ENCODE measurements around a stretch of chr4.

DNA sequence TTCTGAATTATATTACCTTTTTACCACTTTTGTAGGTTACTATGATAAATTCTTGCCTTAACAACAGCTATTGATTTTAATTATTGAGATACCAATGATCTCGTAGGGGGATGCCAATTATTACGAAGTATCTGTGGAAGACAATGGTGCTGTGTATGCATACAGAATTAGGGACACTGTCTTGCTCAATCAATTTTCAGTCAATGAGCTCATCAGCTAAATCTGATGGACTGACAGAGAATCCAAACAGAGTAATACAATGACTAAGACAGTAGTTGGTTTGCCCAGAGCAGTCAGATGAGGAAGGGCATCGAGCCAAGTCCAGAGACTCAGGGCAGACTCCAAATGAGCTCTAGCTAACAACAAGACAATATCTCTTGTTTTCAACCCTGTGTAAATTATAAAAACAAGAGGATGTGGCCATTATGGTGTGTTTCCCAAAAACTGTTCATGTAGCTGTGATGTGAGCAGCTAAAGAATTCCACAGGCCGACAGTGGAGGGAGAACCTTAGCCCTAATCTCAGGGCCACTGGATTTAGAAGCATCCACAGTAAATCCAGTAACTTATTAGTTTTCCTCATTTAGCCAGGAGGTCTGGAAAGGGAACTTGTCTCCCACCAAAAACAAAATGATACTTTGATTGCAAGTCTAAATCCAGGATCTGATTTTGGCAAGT lies 14.6 kb upstream of the GSX2 start:
- RAMPAGE, long total RNA: no peak
- RRBS: no CpG with 5 or more reads among the region's 4 CpGs

DNA sequence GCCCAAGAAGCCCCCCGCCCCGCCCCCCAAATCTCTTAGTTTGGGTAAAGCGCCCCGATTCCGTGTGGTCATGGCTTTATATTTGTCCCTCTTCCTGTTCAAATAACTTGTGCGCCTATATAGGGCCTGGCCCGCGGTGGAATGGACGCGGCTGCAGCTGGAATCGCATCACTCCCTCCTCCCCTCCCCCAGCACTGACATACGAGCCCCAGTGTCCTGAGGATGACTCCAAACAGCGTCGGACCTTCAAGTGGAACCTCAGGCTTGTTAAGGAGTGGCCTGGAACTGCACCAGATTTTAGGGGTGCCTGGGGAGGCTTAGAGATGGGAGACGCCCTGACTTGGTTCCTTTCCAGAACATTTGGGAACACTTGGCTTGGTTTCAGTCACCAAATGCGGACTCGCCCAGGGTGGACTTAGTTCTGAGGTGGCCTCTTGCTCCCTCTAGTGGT lies 11.5 kb upstream of the PDGFRA start:
- RAMPAGE, long total RNA: no peak
- RRBS: no CpG with 5 or more reads among the region's 17 CpGs

GRCh38 chr4:54296462-54297093 lies 67.5 kb downstream of the PDGFRA start:
- RAMPAGE, long total RNA: no peak
- RRBS: no CpG with 5 or more reads among the region's 8 CpGs

- RAMPAGE, long total RNA: no peak
- RRBS: no CpG with 5 or more reads among the region's 16 CpGs
Observed at GRCh38 chr4:54632917-54633425, 24.8 kb upstream of the KIT start.

DNA sequence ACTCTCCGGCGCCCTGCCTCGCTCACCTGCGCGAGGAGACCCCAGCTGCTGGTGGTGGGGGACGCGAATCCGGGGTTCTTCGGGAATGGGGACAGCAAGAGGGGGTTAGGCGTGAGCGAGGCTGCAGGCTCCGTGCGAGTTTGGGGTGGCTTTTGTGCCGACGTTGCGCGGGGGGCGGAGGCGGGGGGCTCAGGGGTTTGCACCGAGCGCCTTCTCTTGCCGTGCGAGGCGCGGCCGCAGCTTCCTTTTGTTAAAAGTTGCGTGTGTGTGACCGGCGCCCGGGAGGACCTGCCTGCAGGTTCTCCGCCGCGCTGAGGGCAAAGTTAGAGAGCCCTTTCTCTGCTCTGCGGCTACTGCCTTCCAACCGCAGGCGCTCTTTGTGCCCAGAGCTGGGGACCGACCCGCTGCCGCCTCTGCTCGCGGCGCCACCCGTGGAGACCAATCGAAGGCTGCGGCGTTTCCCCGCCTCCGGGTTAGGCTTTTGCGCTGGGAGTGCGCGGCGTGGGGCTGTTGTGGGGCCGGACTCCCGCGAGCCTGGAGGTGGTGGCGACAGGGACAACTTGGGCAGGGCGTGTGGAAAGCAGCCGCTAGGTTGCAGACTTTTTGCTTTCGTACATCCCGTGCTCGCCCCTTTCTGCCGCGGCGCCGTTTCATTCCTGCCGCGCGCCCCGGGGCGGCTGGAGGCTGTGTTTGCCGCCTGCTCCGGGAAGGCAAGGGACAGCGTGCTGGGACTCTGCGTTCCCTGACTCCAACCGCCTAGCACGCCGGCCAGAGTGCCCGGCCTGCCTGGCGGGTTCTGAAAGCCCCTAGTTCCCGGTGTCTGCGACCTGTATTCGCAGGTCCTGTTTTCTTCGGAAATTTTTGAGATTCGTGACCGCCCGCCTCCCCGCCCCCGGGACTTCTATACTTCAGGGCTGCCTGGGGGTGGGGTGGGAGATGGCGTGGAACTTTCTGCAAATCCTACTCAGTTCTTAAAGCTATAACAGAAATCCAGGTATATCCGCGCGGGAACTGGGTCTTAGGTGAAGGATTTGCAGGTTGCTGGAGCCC lies 804 bp downstream of the KIT start:
- RAMPAGE, long total RNA: no peak
- RRBS: under 1% methylated on average over 28 of the region's 92 CpGs

GRCh38 chr4:54941125-54941487 lies 184.3 kb downstream of the KDR start:
- RAMPAGE, long total RNA: no peak
- RRBS: no CpG with 5 or more reads among the region's 1 CpG

DNA sequence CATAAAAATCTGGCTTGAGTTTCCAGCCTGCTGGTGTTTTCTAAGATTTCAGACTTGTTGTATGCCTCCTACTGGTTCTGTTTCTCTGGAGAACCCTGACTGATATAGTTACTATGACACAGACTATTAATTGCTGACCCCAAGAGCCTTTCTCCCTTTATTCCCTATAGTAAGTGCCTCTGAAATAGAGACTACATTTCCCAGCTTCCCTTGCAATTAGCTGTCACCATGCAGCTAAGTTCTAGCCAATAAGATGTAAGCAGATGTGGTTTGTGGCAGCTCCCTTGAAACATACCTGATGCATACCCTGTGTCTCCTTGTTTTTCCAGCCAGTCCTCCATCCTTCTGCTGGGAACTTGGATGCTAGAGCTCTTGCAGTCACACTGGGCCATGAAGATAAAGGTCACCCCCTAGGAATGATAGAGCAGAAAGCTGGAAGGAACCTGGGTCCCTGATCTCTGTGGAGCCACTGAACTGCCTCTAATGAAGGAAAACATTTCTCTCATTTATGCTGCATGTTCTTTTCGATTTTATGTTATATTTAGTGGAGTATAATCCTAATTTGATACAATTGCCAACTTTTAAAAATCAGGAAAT lies 9.6 kb upstream of the TMEM165 start:
- RAMPAGE, long total RNA: no peak
- RRBS: no CpG with 5 or more reads among the region's 1 CpG

GRCh38 chr4:55420519-55421139 lies 24.9 kb downstream of the TMEM165 start:
- RAMPAGE, long total RNA: no peak
- RRBS: no CpG with 5 or more reads among the region's 12 CpGs

GRCh38 chr4:55609239-55609936 lies 17.3 kb upstream of the PDCL2 start:
- RAMPAGE, long total RNA: no peak
- RRBS: no CpG with 5 or more reads among the region's 6 CpGs

GRCh38 chr4:55949957-55950496 lies 1.3 kb downstream of the CEP135 start:
- RAMPAGE, long total RNA: no peak
- RRBS: no CpG with 5 or more reads among the region's 4 CpGs

DNA sequence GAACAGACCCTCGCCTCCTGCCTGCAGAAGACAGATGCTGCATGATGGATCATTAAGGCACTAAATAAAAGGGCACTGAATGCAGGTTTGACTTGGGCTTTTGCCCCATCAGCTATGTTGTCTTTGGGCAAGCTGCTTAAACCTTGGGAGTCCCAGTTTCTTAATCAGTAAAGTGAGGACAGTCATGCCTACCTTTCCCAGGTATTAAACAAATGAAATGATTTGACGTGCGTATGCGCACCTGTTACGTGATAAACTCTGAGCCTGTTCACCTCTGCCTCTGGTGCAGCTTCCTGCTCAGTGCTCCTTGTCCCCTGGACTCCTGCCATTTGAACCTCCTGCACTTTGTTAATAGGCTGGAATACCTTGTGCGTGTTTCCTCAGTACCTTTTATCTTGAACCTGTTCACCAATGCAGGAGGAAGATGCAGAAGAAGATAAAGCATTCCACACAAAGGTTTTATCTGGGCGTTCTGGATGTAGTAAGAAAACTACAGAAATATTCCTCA lies 111.7 kb downstream of the CRACD start:
- RAMPAGE, long total RNA: no peak
- RRBS: no CpG with 5 or more reads among the region's 7 CpGs

GRCh38 chr4:56649759-56650545 lies 31.1 kb downstream of the HOPX start:
- RAMPAGE, long total RNA: no peak
- RRBS: no CpG with 5 or more reads among the region's 3 CpGs

DNA sequence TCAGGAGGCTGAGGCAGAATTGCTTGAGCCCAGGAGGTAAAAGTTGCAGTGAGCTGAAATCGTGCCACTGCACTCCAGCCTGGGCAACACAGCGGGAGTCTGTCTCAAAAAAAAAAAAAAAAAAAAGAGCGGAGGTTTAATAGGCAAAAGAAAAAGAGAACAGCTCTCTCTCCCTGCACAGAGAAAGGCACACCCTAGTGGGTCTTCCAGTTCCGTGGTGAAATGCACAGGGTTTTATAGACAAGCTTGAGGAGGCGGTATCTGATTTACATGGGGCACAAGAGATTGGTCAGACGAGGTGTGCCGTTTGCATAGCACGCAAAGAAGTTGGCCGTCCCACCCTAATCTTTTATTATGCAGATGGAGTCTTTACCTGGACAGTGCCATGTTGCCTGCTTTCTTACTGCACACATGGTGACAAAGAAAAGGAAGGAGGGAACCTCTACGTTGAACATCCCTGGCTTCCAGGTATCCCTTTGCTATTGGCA lies 33.5 kb upstream of the REST start:
- RAMPAGE, long total RNA: no peak
- RRBS: no CpG with 5 or more reads among the region's 10 CpGs

DNA sequence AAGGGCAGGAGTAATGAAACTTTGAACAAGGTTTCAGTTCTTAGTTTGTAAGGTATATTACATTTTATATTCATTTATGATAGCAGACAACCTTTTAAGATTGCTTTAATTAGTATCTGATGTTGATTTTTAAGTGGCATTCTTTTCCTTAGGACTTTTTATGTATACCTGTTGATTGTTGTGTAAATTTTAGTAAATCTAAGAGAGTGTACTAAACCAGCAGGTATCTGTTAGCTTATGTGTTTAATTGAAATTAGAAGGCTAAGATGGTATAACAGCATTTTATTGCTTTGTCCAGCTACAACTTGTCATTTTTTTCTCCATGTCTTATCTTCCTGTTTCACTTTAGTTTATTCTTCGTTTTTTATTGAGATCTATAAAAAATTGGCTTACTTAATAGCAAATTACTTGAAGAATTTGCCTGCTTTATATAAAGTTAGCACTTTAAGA lies 24.5 kb downstream of the REST start:
- RAMPAGE, long total RNA: no peak
- RRBS: no CpG with 5 or more reads among the region's 1 CpG

DNA sequence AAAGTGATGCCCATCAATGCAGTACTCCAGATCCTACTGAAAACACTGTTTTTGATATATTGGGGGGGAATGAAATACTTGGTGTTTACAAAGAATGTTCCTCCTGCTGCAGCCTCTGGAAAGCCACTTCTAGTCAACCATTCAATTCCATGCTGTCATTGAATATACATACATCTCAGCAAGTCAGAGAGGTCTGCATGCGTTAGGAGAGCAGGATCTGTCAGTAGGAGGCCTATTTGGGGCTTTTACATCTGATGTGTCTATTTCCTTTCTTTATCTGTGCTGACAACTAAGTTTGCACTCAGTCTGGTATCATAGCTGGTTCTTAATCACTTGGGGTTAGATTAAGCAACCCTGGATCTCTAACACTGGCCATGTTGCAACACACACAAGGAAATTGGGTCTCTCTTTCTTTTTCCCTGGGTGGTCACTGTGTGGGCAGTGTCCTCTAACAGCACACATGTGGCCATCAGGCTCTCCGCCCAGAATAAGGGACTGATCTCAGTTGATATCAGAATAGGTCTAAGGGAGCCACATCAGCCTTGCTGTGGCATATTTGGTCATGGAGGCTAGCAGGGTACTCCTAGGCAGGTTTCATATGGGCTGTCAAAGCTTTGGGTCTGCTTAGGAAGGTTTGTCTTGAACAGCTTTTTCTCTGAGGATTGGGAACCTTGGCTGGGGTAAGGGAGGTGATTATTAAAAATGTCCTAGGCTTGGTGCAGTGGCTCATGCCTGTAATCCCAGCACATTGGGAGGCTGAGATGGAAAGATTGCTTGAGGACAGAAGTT lies 38.8 kb downstream of the IGFBP7 start:
- RAMPAGE, long total RNA: no peak
- RRBS: no CpG with 5 or more reads among the region's 2 CpGs

DNA sequence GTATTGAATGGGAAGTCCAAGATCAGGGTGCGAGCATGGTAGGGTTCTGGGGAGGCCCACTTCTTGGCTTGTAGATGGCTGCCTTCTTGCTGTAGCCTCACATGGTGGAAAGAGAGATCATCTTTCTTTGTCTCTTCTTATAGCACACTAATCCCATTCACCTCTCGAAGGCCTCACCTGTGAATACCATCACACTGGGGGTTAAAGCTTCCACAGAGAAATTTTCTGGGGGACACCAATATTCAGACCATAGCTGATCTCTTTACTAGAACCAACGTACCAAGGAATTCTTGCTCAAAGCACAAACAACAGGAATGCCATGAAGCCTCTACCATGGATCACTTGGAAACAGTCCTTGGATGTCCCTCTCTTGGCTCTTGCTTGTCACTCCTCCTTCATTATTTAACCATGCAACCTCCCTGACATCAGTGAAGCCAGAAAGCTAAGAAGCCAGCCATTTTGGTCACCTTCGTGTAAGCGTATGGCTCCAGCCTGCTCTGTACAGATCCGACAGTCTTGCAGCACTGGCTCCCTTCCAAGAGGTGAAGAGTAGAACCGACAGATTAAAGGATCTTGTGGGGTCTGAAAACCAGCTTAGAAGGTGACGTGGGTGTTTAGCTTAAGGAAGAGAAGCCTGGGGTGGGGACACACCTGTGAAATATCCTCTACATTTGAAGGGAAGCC lies 34.0 kb downstream of the IGFBP7 start:
- RAMPAGE, long total RNA: no peak
- RRBS: no CpG with 5 or more reads among the region's 8 CpGs

- RAMPAGE, long total RNA: no peak
- RRBS: no CpG with 5 or more reads among the region's 6 CpGs
Observed at GRCh38 chr4:57084796-57085765, 25.1 kb downstream of the IGFBP7 start.

DNA sequence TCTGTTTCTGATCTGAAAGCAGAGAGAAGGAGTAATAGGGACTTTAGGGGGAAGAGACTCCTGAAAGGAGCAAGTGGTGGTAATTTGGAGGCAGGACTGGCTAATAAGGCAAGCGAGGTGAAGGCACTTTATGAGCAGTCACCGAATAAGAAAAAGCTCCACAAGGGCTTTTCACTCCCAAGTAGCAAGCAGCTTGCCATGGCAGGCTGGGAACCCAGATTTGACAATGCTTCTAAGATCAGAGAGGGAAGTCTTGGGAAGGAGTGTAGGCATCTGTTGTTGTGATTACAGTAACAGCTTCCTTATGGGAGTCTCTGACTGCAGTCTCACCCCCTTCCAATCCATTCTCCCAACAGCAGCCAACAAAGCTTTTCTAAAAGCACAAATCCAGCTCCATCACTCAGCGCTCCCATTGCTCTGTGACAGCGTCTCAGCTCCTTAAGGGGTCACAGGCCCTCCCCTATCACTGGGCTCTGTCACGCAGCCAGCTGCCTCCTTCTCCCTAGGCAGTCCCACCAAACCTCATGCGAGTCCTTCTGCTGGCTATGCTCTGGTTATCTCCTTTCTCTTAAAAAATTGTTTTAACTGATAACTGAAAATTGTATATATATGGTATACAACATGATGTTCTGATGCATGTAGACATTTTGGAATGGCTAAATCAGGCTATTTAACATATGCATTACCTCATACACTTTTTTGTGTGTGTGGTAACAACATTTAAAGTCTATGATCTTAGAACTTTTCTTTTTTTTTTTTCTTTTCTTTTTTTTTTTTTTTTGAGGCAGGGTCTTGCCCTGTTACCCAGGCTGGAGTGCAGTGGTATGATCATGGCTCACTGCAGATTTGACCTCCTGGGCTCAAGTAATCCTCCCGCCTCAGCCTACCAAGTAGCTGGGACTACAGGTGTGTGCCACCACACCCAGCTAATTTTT lies 7.0 kb downstream of the IGFBP7 start:
- RAMPAGE, long total RNA: no peak
- RRBS: no CpG with 5 or more reads among the region's 7 CpGs

- RAMPAGE, long total RNA: no peak
- RRBS: no CpG with 5 or more reads among the region's 6 CpGs
Observed at GRCh38 chr4:58124996-58125243, 1014.7 kb upstream of the IGFBP7 start.

GRCh38 chr4:62134002-62134396 lies 933.9 kb downstream of the ADGRL3 start:
- RAMPAGE, long total RNA: no peak
- RRBS: no CpG with 5 or more reads among the region's 6 CpGs